Neutrophil (primary cell): ENCODE measurements around a stretch of chr2.

GRCh38 chr2:150424899-150425658 is 62.4 kb downstream of the RND3 start:
- PRO-cap, result no peak

GRCh38 chr2:150466082-150466638 is 21.3 kb downstream of the RND3 start:
- PRO-cap, result no peak

GRCh38 chr2:150624114-150624778 is 136.8 kb upstream of the RND3 start:
- PRO-cap, result no peak

DNA sequence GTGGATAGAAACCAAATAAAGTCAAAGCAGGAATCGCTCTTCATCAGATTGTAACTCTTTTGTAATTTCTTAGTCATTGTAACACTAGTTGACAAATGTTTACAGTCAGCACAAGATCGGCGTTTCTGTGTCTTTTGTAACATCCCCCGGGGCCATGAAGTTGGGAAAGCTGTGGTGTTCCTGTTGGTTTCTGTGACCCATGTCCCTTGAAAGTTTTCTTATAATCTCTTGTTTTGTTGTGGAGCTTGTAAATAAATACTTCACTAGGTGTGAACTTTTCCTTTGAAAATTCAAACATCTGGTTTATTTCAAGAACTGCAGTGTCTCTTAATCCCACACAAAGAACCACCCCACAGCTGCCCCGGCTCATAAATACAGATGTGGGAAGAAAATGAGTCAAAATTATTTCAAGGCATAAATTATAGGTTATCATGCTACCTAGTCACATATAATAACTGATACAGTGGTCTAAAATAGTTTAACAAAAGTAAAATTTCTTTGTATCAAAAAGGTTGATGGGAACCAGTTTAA is 665 bp upstream of the NMI start:
- PRO-cap, result no peak

- PRO-cap, result no peak
These were observed 37.3 kb upstream of the NEB start for GRCh38 chr2:151771154-151772347.

DNA sequence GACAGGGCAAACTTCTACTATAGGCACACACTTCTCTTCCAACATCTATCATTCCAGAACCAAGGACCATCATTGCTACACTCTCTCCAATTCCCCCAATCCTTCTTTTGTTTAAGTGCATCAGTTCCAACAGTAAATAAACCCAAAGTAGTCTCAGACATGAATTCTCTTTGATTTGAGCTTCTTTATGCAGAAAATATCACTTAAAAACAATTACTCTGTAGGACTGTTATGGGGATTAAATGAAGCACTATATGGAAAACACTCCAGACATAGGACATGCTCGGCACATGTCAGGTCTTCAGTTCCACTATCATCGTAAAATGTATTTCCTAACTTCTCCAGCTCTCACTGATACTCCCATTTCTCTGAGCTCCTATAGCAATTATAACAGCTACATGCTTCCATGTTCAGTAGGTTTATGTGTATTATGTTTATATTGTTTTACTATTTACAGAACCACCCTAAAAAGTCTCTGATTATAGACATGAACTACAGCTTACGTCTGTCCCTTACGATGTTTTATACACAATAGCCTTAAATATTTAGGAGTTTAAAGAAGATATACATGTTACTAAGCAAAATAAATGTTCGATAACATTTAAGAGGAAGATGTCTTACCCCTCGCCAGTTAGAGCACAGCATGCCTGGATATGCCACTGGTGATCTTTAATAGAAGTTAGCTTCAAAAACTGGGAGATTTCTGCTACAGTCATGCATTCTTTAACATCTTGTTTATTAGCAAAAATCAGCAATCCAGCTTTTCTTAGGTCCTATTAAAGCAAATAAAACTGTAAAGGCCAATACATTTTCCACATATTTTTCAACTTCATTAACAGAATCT is 21.8 kb downstream of the ARL5A start:
- PRO-cap, result no peak

DNA sequence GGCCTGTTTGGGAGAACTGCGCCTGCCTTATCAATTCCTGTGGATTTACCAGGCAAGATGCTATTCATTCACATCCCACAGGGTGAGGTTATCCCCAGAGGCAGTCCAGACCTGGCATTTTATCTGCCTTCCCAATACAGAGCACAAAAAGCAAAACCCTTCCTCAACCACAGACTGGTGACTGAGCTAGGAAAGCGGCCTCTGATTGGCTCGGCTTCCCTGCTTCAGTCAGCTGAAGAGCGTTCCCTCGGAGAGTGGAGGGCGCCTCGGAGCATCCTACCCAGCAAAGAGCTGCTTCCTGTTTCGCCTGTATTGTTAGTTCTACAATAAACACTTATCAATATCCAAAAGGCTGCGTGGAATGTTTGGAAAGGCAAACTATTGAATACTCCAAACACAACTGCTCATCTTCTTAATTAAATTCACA is 125.0 kb downstream of the CACNB4 start:
- PRO-cap, result no peak

- PRO-cap, result no peak
These were observed 534 bp upstream of the CACNB4 start for GRCh38 chr2:152099235-152099920.

DNA sequence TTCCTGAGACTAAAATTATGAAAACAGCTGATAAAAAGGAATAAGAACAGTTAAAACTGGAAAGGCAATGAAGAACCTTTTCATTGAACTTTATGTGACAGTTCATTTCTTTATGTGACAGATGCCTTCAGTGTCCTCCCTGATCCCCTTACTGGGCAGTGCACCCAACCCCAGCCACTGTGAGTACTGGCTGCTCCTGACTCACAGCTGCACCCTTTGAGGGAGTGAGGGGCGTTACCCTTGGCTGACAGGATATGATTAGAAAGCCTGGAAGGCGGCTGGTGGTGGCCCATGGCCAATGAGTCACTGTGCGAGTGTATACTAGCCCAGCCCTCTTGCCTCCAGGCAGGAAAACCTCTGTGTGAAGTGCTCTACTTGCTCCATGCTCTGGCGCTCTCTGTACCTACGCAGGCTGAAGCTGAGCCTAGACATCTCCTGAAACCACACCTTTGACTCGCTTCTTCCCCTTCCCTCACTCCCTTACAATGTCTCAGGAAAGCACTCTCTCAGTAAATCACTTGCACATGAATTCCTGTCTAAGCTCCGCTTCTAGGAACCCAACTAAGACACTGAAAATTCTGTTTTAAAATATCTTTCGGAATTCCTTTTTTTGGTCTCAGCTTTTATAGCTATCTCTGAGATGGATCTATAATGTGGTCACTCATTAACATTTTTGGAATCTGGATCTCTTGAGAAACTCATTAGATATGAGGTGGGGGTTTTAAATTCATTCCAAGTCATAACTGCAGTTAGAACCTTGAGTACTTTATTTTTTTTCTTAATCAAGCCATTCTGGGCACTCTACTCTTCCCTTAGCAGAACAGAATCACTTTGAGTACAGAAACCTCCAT is 25.1 kb upstream of the STAM2 start:
- PRO-cap, result no peak

- PRO-cap, result no peak
These were observed 2.8 kb downstream of the FMNL2 start for GRCh38 chr2:152337691-152338179.

DNA sequence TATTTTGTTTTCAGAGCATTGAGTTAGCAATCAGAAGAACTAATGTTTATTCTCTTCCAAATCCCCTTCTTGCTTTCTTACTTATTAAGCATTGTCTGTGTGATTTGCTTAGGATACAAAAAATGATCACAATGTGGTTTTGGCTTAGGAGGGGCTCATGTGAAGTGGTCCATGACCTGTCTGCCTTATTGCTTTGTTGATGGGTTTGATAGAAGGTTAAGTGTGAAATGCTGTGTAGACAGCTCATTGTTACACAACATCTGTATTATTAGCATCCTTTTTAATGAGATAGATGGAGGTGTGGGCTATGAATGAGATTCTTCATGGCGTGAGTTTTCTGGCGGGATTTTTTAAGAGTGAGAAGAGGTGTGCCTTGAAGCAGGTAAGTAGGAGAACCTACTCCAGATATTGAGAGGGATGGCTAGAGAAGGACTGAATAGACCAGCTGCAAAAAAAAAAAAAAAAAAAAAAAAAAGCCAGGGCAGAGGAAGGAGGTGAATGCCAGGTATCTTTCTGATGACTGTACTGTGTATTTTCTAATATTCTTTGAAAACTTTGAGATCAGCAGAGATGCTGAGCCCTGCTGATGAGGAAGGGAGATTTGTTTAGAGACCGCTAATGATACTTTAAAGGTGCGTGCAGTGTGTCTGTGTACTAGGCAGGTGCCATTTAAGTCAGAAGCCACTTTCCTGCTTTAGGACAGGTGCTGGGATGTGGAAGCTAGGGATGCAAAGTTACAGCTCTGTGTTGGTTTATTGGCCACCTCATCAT is 43.7 kb downstream of the FMNL2 start:
- PRO-cap, result no peak

DNA sequence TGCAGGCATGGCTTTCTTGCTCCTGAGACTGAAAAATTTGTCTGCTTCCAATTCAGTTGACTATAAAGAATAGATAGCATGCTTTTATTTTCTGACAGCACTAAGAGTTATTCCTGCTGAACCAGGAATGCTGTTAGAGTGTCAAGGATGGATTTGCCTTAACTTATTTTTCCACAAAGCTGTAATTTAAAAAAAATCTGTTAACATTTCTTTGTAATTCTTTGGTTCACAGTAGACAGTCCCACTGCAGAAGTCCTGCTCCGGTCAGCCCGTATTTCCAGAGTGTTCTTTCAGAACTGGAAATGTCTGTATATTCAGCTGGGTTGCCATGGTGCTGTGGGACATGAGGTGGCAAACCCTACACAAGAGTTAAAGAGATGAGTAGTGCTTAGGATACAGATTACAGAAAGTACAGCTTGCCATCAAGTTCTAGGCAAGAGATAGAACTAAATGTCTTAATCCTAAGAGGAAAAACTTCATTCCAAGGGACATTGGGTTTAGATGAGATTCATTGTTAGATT is 60.0 kb downstream of the FMNL2 start:
- PRO-cap, result no peak

GRCh38 chr2:152398466-152399537 is 63.8 kb downstream of the FMNL2 start:
- PRO-cap, result no peak

- PRO-cap, result no peak
These were observed 86.4 kb downstream of the FMNL2 start for GRCh38 chr2:152421031-152422064.

DNA sequence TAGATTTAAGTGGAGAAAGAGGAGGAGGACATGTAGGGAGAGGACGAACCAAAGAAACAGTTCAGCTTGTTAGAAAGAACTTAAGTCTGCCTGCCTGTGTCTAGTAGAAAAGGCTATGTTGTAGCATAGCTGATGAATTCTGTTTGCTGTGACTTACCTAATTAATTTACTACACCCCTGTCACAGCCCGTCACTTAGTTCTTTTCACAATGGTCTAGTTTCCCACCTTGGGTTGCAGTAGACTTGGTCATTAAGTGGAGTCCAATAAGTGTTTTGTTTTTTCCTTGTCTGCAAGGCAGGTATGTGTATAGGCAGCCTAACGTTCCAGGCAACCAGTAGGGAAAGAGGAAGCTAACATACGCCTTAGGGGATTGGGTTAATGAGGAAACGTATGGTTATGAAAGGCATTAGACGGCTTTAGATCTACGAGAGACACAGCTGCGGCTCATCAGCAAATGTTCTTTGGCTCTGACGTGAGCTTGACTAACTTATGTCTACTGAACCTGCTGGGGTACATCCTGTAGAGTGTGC is 180.2 kb downstream of the PRPF40A start:
- PRO-cap, result no peak

DNA sequence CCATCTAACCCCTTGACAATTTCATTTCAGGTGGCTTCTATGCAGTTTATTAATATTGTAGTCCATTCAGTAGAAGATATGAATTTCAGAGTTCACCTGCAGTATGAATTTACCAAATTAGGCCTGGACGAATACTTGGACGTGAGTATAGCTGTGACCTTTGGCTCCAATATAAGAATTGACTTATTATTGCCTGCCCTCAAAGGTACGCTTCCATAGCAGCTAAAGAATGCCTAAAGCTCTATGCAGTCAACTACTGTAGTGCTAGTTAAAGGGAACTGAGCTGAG is 105.9 kb downstream of the PRPF40A start:
- PRO-cap, result no peak

GRCh38 chr2:152647398-152648348 is 69.6 kb downstream of the PRPF40A start:
- PRO-cap, result no peak

DNA sequence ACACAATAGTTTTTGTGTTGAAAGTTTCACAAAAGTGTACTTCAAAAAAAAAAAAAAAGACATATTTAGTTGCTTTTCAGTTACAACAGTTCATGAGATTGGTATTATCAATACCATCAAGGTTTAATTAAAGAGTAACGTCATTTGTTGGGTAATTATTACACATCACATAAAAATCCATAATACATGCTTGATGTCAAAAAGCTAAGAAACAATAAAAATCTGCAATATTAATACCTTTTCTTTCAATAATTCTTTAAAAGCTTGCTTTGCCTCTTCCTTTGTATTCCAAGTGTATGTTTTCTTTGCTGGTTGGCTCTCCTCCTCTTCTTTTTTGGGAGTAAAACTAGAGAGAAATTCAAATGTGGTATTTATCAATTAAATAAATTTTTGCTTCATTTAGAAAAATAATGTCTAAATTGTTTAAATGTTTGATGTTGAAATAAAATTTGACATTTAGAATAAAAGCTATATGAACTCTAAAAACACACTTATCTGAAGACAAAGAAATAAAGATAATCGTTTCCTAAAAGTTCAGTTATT is 43.8 kb downstream of the PRPF40A start:
- PRO-cap, result no peak

DNA sequence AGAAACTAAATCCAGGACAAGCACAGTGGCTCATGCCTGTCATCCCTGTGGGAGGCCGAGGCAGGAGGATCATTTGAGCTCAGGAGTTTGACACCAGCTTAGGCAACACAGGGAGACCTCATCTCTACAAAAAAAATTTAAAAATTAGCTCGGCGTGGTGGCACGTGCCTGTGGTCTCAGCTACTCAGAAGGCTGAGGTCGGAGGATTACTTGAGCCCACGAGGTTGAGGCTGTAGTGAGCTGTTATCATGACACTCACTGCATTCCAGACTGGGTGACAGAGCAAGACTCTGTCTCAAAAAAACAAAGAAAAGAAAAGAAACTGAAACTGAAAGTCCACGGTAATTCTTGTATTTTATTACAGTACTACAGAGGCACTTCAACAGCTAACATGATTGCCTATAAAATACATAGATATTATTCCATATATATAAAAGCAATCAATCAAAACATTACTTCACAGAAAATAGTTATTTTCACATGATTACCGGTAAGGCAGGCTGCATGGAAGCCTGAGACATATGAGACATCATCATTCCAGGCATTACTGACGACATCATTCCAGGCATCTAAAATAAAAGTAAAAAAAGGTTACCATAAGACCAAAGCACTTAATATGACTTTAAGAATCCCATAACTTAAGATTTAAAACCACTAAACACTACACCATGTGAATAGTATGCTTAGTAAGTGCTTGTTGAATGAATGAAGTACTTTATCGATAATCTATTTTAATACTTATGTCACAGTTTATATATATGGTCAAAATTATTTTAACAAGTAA is 23.0 kb downstream of the PRPF40A start:
- PRO-cap, result no peak

DNA sequence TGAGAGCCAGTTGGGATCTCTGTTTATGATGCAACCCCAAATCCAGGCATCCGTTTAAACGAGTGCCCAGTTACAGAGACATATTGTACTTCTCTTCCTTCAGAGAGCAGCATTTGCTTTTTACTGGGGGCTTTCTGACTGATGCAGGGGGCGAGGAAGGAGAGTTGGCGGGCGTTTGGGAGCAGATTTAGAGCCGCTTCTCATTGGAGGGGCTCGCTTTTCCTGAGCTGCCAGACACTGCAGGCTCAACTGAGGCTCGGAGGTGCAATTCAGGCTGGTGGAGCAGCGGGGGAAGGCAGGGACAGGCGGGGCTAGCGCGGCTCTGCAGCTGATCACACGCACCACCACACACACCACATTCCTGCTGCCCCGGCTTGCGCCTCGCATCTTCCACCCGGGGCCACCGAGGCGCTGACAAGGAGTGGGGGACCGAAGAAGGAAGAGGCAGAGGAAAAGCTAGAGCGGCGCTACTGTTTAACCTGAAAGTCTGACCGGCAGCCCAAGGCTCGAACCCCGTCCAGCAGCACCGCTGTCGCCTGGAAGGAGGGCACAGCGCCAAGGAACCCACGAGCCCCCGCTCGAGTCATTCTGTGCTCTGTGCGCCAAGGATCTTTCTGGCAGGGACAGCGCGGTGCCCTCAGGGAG is 1.2 kb upstream of the KCNJ3 start:
- PRO-cap, result no peak